ENCODE results near the gene C9orf152.

DNA sequence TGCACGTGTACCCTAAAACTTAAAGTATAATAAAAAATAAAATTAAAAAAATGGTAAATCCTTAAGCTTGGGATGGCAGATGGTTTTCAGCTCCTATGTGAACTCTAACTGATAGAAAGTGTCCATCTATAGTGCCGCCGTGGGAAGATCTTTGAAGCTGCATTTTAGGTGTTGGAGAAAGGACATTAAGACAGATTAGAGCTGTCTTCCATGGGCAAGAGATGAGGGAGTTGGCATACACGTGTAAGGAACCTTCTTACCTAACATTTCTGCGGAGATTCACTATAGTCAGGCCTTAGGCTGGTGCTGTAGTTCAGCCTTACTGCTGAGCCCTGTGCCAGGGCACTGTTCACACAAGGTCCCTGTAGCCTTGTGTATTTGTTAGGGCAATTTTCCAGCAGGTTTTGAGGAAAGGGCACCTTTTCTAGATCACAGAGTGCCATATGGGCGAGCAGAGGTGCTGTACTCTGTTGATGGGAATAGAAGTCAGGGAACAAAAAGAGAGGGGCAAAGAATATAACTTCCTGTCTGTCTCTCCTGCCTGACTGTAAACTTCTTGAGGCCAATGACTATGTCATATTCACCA, 15.5 kb downstream of the PALM2AKAP2 start:
- PRO-cap, result no peak

DNA sequence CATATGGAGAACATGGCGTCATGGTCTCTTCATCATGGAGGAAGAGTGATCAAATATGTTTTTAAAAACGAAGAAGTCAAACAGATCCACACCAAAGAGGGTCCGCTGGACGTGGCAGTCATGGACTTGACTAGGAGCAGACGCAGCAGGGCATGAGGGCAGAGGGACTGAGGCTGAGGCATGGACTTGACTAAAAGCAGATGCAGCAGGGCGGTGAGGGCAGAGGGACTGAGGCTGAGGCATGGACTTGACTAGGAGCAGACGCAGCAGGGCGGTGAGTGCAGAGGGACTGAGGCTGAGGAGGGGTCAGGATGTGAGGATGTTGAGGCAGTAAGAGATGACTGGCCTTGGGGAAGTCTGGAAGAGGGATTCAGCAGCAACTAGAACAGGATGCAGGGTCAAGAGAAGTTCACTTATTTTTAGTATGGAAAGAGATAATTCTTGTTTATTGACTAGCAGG, 130.6 kb downstream of the PALM2AKAP2 start:
- PRO-cap, result no peak

DNA sequence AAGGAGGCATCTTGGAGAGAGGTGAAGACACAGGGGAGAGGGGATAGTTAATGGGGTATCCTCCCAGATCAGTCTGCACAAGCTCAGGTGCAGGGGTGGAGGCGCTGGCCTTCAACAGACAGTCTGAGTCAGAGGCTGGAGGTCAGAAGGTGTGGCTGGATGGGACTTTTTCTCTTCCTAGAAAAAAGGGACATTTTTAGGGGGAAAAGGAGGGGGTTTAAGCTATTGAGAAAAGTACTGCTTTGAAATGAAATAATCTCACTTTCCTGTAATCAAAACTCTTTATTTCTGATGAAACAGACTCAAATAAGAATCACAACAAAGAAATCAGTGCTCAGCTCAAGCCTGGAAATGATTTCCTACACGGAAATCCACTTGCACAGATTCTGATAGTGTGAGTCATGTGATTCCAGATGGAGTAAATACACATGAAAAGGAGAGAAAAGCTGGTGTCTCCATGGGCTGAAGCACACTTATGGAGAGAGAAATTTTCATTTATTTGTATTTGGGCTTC, 131.0 kb downstream of the PALM2AKAP2 start:
- PRO-cap, result no peak

GRCh38 chr9:109997574-109998047, 210.3 kb downstream of the C9orf152 start:
- PRO-cap, result no peak

DNA sequence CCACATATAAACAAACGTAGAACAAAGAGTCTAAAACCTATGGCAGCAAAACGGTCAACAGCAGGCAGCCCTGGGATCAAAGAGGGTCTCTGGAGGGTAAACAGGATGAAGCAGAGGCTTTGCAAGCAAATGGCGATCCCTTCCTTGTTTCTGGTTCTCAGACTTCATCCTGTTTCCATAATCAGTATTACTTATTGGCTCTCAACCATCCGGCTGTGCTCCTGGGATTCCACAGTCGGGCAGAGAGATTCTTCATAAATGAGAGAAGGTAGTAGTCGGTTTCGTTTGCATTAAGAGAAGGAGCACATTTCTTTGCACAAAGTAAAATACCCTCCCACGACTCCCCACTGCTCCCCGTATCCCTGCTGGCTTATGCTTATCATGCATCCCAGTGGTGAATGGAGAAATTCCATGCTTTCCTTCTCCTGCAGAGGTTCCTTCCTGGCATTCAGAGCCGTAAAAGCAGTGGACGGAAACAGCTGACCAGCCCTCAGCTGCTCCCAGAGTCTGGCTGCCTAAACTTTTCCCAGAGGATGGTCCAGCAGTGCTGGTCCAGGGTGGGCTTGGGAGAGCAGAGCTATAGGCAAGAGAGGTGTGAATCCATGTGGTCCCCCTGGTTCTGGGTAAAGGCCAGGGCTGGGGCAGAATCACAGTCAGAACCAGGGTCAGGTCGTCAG, 93.2 kb downstream of the C9orf152 start:
- PRO-cap, result no peak

GRCh38 chr9:110205430-110205978, 2.5 kb downstream of the C9orf152 start:
- PRO-cap, result no peak

GRCh38 chr9:110207966-110208549, at the start of gene C9orf152:
Gene C9orf152 (minus strand): TSS chr9:110208159.
- PRO-cap, result bidirectional peak, plus-strand start at chr9:110208257, minus-strand start at chr9:110208159

DNA sequence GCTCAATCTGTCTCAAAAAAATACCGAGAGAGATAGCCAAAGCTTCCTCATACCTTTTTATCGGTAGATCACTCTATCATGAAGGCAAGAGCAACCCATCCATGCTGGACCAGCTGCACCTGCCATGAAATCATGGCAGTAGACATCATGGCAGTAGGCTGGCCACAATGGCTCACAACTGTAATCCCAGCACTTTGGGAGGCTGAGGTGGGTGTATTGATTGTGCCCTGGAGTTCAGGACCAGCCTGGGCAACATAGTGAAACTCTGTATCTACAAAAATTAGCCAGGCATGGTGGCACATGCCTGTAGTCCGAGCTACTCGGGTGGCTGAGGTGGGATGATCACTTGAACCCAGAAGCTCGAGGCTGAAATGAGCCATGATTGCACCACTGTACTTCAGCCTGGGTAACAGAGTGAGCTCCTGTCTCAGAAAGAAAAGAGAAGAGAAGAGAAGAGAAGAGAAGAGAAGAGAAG, 1.5 kb upstream of the C9orf152 start:
- PRO-cap, result no peak

DNA sequence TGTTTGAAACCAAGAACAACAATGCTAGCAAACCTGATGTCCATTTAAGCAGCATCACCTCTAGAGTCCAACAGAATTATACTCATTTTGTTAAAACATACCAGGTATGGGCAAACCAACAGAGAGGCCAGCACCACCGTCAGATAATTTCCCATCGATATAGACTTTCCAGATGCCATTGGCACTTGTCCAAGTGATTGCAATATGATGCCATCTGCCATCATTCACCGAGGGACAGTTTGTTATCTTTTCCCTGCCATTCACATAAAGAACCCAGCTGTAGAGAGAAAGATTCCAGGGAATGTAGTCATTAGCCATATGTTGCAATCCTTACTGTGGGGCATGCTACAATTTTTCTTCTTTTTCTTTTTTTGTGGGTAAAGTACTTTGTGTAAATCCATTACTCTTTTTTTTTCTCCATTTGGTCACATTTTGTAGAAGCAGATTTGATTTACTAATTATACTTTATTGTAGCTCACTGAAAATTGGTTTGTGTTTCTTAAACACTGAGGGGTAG, 105.8 kb upstream of the TXNDC8 start:
- PRO-cap, result no peak

GRCh38 chr9:111076709-111076908, 38.3 kb upstream of the LPAR1 start:
- PRO-cap, result no peak

GRCh38 chr9:111356389-111357217, 26.6 kb upstream of the OR2K2 start:
- PRO-cap, result no peak

- PRO-cap, result no peak
Measured at GRCh38 chr9:111642619-111643288, 11.6 kb downstream of the DNAJC25 start.

DNA sequence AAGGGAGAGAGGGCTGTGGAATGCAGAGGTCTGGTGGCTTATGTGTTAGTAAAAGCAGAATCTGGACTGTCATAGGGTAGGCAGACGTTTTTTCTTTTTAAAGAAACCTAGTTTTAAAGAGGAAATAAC, 1.2 kb downstream of the GNG10 start:
- PRO-cap, result no peak

GRCh38 chr9:111896914-111897341, 314 bp downstream of the UGCG start:
- PRO-cap, result bidirectional peak, plus-strand start at chr9:111897107, minus-strand start at chr9:111897013

DNA sequence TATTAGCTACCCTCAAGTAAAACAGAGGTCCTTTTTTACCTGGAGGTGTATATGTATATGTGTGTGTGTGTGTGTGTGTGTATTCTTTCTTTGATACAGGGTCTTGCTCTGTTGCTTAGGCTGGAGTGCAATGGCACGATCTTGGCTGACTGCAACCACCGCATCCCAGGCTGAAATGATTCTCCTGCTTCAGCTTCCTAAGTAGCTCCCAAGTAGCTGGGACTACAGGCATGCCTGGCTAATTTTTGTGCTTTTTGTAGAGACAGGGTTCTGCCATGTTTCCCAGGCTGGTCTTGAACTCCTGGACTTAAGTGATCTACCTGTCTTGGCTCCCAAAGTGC, 3.8 kb downstream of the UGCG start:
- PRO-cap, result no peak

DNA sequence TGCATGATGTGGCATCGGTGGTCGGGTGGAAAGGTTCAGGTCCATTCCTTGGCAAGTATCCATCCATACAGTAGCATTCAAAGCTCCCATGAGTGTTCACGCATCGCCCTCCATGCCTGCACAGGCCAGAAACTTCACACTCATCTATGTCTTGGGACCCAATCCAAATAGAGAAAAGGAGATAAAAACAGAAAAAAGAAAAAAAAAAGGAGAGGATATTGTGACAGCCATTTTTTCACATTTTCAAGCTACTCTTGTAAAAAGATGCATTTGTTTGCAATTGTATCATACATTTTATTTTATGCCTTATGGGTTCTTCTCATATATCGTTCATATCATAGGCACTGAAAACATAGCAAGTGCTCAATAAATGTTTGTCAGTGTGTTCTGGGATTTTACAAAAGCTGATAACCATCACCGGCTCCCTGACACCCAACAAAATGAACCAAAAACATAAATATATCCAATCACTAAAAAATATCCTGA, 31.6 kb downstream of the SUSD1 start:
- PRO-cap, result no peak

GRCh38 chr9:112281156-112281665, 52.2 kb downstream of the PTBP3 start:
- PRO-cap, result no peak

GRCh38 chr9:112299540-112299804, 33.9 kb downstream of the PTBP3 start:
- PRO-cap, result no peak

DNA sequence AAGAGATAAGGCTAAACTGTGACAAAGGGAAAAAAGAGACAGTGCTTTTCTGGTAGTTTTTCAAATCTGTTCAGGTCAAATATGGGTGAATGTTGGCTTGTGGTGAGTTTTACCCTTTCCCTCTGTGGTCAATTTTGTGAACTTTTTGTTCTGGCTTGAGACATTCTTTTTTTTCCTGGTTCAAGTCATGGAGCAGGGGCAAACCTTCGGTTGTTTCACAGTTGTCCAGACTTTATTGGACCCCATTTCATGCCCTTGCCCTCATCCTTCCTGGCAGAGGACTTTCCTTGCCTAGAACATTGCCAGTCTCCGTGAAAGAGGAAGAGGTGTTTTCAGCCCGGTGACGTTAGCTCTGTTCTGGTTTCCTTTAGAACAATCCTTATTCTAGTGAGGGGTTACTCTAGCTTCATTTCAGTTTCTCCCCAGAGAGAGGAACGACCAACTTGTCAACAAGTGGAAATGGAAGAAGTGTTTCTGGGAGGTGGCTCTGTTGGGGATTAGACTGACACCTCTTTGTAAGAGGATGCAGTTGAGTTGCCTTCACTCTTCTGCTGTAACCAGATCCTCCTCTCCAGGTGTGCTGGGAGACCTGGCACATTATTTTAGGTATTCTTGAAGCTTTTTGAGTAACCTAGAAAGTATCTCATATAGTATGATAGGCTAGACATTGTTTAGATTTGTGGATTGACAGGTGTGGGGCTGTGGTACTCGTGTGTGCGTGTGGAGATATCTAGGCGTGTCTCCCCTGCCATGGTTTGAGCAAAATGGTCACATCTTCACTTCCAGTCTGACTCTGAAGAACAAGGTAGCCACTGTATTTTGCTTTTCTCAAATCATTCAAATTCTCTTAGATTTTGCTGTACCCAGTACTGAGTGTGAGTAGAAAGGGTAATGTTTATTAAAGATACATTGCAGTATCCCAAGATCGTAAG, 21.5 kb downstream of the SNX30 start:
- PRO-cap, result no peak

DNA sequence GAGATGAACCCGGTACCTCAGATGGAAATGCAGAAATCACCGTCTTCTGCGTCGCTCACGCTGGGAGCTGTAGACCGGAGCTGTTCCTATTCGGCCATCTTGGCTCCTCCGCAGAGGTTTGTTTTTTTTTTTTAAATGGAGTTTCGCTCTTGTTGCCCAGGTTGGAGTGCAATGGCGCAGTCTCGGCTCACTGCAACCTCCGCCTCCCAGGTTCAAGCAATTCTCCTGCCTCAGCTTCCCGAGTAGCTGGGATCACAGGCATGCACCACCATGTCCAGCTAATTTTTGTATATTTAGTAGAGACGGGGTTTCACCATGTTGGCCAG, 53.5 kb downstream of the SNX30 start:
- PRO-cap, result no peak